ENCODE data around the genes CIR1, ATF2, ATP5MC3 and HOXD8.

DNA sequence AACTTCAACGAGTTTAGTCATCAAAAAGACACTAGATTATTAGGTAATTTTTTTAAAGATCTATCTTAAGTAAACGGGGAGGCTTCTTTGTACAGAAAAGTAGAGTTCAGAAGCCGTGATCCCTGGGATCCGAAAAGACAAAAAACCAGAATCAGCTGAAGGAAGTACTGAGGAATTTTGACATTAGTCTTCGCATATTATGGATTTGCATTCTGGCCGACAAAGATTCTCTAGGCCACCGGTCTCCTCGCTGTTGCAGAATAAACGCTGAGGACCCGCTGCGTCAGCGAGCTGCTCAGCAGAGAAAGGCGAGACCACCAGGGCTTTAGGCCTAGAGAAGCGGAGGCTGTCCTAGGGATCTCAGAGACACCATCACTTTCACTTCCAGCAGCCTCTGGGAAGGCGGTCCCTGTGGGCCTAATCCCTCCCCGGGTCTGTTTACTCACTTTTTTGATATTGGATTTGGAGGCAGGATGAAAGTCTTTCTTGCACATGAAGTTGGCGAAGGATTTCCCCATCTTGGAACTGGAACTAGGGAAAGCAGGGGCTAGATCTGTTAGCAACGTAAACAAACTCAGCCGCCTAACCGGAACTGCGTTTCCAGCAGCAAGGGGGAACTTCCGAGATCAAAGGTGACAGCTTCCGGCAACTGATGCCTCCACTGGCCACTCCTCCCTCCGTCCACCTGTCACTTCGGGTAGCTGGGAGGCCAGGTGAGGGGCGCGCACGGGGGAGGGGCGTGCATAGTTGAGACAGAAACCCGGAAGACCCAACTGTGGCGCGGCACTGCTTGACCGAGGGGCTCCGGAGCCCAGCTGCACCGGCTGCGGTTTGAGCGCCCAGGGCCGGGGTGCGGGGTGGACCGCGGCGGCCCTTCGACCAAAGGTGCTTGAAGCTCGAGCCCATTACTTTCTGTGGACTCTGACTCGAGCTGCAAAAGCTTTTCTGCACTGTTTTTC, at the start of gene CIR1:
Gene CIR1, minus strand, starts transcription at position 608 of the 959 bp plus-strand sequence.
- RRBS = 4% methylated on average over 9 of the region's 45 CpGs

DNA sequence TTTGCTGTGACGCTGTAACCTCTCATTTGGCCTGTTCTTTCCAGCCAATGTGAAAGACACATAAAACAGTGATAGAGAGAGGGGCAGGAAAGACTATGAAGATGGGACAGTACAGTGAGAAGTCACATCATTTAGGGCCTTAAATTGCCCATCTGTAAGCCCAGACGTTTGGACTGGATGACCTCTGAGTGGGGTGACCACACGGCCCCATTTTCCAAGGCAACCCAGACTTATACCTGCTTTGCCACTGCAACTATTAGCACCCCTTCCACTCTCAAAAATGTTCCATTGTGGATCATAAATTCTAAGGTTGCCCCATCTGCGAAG, 39.2 kb downstream of the WIPF1 start:
- RRBS = no CpG with 5 or more reads among the region's 4 CpGs

DNA sequence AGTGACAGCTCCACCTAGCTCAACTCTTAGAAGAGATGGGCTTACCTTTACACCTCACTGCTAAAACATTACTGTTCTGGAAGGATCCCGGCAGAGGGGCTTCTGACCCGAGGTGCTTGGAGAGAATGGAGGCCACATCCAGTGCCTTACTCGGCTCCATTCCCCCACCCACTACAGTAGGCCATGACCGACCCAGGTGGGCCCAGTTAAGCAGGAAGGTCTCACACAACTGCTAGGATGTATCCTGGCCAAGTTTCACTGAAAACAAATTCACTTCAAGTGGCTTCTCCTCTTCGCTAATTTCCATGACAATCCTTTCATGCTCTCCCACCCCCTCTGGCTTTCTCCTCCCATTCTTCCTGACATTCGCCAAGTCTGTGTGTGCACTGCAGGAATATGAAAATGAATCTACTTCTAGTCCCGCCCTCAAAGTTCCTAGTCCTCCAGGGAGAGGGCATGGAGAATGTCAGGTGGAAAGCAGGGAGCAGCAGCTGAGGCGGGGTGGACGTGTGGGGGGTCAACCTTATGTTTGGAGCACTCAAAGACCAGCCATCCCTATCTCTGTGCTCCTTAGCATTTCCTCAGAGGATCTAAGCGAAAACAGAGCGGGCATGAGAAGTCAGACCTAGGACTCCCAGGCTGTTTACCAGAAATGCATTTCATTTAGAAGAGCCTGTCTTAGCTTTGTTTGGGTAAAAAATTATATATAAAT, 11.8 kb downstream of the WIPF1 start:
- RRBS = no CpG with 5 or more reads among the region's 11 CpGs

- RRBS = no CpG with 5 or more reads among the region's 7 CpGs
These were observed 8.7 kb downstream of the WIPF1 start for GRCh38 chr2:174588674-174589511.

- RRBS = no CpG with 5 or more reads among the region's 12 CpGs
These were observed 44.2 kb downstream of the CHRNA1 start for GRCh38 chr2:174720097-174720404.

DNA sequence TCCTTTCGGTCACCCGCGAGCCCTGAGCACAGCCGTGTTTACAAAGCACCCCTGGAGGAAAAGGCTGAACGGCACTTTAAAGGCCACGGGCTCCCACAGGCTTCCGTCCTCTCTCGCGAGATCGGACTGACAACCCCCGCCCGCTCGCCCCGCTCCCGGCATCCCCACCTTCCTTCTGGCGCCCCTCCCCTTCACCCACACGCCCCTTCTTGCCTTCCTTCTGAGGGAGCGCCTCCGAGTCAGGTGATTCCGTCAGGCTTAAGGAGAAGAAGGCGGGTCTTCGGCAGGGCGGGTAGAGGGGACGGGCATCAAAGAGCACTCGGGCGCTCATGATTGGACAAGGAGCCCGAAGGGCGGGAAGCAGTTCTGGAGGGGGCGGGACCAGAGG, at the start of gene ATF2:
Gene ATF2, minus strand, starts transcription at position 131 of the 388 bp plus-strand sequence.
- RRBS = no CpG with 5 or more reads among the region's 29 CpGs

DNA sequence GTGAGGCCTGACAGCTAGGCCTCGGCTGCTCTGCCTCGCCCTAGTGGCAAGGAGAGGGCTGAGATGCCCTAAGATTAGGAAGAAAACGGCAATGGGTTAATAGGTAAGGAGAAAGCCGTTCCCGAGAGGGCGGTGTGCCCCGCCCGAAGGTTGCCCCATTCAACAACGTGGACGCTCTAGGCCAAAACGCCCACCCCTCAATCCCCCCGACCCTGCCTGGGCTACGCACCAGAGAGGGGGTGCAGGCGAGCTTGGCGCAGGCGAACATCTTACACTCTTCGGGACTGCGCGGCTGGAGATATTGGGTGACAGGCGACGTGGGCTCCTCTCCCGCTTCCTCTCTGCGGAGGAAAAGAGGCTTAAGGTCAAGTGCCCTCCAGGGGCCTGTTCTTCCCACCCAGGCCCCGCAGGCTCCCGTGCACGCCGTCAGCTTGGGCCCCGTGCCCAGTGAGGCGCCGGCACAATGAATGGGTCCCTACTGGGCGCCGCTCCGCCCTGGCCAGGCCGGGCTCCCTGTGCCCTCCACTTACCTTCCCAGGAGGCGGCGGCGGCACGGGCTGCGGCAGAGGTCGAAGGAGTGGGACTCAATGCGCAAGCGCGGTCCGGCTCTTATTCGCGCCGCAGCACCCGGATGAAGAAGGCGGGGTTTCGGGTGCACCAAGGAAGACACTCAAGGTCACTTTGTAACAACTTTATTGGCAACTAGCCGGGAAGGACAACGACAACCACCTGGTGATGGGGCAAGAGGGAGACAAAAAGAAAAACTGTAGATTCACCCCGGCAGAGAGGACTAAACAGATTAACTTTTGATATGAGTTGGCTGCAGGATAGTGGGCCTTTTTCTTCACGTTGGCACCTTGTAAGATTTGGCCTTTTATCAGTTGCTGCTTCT, at the start of gene ATP5MC3:
Gene ATP5MC3, minus strand, starts transcription at position 585 of the 892 bp plus-strand sequence.
- RRBS = 5% methylated on average over 16 of the region's 54 CpGs

GRCh38 chr2:175855645-175856308, 146.3 kb downstream of the LNPK start:
- RRBS = no CpG with 5 or more reads among the region's 4 CpGs

DNA sequence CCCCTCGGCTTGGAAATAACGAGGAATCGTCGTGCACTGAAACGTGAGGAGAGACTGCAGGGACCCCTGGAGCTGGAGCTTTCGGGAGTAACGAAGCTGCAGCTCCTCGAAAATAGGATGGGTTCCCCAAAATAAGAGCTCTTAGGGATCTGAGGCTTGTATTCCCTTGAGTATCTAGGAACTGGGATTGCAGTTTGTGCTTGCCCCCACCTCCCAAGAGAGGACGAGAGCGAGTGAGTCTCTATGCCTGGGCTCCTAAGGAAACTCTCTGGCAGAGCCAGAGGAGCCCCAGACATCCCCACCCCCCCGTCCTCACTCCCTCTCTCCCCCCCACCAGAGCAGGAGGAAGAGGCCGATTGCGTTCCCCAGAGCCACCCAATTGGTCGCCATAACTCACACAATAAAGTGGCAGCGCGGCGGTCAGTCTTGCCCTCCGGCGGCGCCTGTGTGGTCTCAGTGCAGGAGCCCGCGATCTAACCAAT, 1.5 kb upstream of the HOXD12 start:
- RRBS = 4% methylated on average over 4 of the region's 22 CpGs

GRCh38 chr2:176128679-176129827, at the start of gene HOXD8:
Gene HOXD8 (plus strand): TSS chr2:176129705.
- RRBS = 6% methylated on average over 9 of the region's 95 CpGs

GRCh38 chr2:176131132-176131810, 1.8 kb downstream of the HOXD8 start:
- RRBS = no CpG with 5 or more reads among the region's 13 CpGs

DNA sequence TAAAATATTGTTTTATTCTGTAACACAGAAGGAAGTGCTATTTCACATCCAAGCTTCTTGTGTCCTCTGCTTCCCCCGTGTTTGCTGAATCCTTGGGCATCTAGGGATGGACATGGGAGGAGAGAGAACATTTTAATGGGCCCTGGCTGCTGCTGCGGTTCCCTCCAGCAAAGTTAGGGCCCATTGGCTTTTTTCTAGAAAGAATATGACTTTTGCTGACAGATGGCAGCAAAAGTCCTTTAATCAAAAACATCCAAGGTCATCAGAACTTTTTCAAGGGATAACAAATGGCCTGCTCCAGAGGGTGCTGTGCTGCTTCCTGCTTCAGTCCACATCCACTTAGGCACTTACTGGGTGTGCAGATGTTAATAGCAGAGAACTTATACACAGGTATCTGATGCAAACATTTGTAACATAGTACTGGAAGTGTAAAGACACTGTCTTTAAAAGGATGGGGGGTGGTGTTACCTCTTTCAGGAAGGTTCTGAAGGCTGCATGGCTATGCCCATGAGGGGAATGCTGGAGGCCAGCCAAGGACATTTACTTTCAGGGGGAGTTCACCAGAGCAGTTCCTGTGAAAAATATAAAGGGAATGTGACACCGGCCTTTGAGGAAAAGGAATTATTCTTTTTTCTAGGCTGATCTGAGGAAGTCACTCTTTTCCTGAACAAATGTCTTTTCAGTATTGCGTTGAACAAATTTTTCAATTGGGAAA, 5.5 kb downstream of the HOXD8 start:
- RRBS = no CpG with 5 or more reads among the region's 4 CpGs

GRCh38 chr2:176187463-176187988, 942 bp upstream of the HOXD1 start:
- RRBS = 14% methylated on average over 6 of the region's 14 CpGs

DNA sequence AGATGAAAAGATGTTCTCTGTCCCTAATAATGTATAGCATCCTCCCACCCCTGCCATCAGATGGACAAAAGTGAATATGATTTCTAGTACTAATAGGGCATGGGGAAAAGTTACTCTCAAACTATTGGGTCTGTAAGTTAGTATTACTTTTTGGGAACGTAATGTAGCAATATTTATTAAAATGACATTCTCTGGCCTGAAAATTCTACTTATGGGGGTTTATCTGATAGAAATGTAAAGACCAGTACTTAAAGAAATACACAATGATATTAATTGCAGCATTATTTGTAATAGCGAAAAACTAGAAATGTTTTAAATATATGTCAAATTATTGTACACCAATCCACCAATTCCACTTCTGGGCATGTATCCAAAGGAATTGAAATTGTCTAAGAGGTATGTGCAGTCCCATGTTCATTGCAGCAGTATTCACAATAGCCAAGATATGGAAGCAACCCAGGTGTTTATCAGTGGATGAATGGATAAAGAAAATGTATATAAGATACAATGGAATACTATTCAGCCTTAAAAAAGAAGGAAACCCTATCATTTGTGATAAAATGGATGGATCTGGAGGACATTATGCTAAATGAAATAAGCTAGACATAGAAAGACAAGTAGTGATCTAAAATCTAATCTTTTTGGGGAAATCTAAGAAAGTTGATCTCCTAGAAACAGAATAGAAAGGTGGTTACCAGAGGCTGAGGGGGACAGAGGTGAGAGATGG, 2.5 kb downstream of the MTX2 start:
- RRBS = no CpG with 5 or more reads among the region's 2 CpGs

DNA sequence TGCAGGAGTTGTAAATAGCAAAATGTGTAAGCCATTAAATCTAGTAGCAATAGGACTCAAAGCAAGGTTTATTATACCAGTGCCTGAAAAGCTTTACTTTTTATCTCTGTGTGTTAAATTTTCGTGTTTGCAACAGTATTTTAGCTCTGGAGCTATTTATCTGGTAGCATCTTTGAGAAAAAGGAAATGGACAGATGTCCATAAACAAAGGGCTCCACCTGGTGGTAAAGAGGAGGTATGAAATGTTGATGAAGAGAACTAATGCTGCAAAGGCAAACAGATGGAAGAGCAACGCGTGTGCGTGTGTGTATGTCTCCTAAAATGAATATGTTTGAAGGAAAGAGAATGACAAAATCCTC, 383.0 kb downstream of the MTX2 start:
- RRBS = no CpG with 5 or more reads among the region's 4 CpGs

GRCh38 chr2:177220032-177221119, 7.8 kb downstream of the HNRNPA3 start:
- RRBS = no CpG with 5 or more reads among the region's 3 CpGs

DNA sequence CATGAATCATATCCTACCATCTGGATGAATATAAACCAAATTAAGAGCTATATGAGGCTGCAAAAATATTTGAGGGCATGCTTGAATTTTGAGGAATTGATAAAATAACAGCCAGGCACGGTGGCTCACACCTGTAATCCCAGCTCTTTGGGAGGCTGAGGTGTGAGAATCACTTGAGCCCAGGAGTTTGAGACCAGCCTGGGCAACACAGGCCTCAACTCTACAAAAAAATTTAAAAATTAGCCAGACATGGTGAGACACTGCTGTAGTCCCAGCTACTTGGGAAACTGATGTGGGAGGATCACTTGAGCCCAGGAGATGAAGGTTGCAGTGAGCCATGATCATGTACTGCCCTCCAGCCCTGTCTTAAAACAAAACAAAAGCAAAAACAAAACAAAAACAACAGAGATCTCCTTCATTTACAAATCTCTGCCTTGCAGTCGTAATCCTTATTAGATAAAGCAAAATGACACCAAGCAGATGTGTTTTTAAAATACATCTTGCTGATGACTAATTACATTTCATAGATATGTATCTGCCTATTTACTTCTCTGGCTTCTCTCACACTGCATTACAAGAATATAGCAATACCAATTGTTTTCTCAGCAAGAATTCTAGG, 23.0 kb downstream of the NFE2L2 start:
- RRBS = no CpG with 5 or more reads among the region's 2 CpGs

GRCh38 chr2:177264262-177264487, 352 bp downstream of the NFE2L2 start:
- RRBS = 2% methylated on average over 25 of the region's 30 CpGs

DNA sequence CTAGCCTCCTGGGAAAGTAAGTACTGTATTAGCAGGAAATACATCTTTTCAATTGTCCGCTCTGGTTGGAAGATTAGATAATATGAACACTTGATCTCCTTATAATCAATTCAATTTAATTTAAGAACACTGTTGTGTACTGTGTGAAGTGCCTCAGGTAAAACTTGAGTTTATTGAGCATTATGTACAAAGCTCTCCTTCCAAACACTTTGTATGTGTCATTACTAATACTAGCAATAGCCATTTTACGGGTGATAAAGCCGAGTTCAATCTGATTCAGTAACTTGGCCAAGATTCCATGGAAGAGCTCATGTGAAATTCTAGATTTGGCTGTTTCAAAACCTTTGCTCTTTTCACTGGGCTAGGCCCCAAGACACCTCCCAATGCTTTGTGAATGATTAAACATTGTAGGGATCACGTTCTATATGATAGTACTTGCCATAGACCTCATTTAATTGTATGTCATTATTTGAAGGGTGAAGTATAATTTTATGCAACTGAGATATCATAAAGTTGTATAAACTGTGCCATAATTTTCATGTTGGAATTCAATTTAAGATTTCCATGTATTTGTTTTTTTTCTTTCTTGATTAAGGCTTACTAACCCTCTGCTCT, 8.9 kb upstream of the NFE2L2 start:
- RRBS = no CpG with 5 or more reads among the region's 4 CpGs

Data from epidermal melanocyte (primary cell).